Osteoblast (primary cell): Measurements from ENCODE around the genes CENPE and TET2.

- CAGE, long polyA plus RNA: no peak
- RRBS: 5% methylated on average over 4 of the region's 64 CpGs
Observed at GRCh38 chr4:102344120-102344904, 970 bp downstream of the SLC39A8 start.

DNA sequence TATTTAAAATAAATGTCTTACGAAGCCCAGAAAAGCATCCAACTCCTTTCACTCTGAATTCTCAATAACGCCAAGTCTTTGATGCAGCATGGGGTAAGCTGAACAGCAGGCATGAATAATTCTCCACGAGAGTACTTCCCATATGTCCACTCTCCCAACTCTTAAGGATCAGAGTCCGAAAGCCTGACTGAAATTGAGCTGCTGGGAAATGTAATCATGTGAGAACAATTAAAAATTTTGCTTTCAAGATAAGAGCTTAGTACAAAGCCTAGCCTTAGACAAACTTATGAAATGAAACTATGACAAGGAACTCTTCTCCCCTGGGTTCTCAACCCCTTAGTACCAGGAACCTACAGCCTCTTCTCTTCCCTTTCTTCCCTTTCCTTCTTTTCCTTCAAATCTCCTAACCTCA is 7.6 kb upstream of the SLC39A8 start:
- CAGE, long polyA plus RNA: no peak
- RRBS: no CpG with 5 or more reads among the region's 4 CpGs

- CAGE, long polyA plus RNA: no peak
- RRBS: no CpG with 5 or more reads among the region's 6 CpGs
Observed at GRCh38 chr4:102792175-102793132, 31.7 kb upstream of the MANBA start.

GRCh38 chr4:102807432-102808656 is 19.5 kb downstream of the UBE2D3 start:
- CAGE, long polyA plus RNA: no peak
- RRBS: no CpG with 5 or more reads among the region's 5 CpGs

DNA sequence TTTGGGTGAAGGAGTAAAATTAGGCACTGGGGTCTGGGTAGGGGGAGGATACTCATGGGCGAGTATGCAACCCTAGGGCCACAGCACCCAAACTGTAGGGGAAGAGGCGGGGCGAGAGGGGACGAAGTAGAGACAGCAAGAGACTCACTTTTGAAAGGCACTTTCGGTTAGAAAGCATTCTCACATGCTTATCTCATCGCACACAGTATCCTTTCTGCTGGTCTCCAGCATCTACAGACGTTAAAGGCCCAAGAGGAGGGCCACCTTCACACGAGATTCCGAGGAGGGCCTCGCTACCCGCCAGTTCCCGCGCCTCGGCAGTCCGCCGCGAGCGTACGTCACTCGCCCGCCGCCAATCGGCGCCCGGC is 241 bp upstream of the CISD2 start:
- CAGE, long polyA plus RNA: no peak
- RRBS: 6% methylated on average over 1 of the region's 25 CpGs

GRCh38 chr4:103197655-103198805 is at the start of gene CENPE:
CENPE (minus strand) TSS chr4:103198343.
- CAGE, long polyA plus RNA: no peak
- RRBS: 4% methylated on average over 5 of the region's 55 CpGs

GRCh38 chr4:103422924-103423619 is 224.9 kb upstream of the CENPE start:
- CAGE, long polyA plus RNA: no peak
- RRBS: no CpG with 5 or more reads among the region's 3 CpGs

DNA sequence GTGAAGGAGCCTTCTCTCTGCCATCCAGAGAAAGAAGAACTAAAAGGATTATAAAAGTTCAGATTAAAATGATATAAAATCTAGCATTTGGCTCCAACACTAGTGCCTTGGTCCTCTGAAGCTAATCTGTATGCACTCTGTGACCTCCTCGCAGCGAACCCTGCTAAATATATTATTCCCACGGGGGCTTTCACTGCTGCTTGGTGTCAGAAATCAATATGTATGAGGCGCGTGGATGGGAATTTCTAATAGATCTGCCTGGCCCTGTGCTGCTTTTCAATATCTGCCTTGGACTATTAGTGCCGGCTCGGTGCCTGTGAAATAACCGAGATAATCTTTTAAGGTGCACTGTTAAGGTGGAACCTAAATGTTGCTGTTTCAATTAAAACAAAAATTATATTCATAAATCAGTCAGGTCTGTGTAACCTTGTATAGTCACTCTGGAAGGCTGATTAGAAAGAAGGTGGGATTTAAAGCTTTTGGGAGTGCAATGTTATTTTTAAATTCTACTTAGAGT is 69.6 kb downstream of the CXXC4 start:
- CAGE, long polyA plus RNA: no peak
- RRBS: no CpG with 5 or more reads among the region's 8 CpGs

- CAGE, long polyA plus RNA: no peak
- RRBS: 1% methylated on average over 19 of the region's 61 CpGs
Observed at GRCh38 chr4:105145732-105146590, 715 bp upstream of the TET2 start.

DNA sequence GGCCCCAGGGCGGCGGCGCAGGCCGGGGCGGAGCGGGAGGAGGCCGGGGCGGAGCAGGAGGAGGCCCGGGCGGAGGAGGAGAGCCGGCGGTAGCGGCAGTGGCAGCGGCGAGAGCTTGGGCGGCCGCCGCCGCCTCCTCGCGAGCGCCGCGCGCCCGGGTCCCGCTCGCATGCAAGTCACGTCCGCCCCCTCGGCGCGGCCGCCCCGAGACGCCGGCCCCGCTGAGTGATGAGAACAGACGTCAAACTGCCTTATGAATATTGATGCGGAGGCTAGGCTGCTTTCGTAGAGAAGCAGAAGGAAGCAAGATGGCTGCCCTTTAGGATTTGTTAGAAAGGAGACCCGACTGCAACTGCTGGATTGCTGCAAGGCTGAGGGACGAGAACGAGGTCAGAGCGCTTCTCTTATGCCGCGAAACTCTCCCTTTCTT is at the start of gene TET2:
TET2 (plus strand) TSS at position 286 of the 430 bp plus-strand sequence.
- CAGE, long polyA plus RNA: no peak
- RRBS: under 1% methylated on average over 26 of the region's 47 CpGs

DNA sequence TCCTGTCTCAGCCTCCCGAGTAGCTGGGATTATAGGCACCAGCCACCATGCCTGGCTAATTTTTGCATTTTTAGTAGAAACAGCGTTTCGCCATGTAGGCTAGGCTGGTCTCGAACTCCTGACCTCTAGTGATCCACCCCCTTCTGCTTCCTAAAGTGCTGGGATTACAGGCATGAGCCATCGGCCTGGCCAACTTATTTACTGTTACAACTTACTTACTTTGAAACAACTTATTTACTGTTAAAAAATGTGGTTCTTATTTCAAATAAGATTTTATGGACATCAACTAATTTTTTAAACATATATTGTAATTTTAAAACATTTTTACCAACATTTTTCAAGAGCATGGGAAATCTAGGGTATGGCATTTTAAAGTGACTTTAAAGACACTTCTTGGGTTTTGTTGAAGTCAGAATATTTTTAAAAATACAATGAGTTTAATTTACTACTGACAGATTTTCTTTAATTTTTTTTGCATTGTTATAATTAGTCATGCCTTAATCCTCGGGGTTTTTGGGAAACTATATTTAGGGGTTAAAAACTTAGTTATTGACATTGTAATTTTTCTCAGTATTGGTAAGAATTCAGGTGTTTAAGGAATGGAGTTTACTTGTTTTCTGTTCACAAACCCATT is 11.2 kb downstream of the TET2 start:
- CAGE, long polyA plus RNA: no peak
- RRBS: no CpG with 5 or more reads among the region's 6 CpGs

- CAGE, long polyA plus RNA: no peak
- RRBS: no CpG with 5 or more reads among the region's 3 CpGs
Observed at GRCh38 chr4:105765924-105766522, 57.4 kb downstream of the GSTCD start.

DNA sequence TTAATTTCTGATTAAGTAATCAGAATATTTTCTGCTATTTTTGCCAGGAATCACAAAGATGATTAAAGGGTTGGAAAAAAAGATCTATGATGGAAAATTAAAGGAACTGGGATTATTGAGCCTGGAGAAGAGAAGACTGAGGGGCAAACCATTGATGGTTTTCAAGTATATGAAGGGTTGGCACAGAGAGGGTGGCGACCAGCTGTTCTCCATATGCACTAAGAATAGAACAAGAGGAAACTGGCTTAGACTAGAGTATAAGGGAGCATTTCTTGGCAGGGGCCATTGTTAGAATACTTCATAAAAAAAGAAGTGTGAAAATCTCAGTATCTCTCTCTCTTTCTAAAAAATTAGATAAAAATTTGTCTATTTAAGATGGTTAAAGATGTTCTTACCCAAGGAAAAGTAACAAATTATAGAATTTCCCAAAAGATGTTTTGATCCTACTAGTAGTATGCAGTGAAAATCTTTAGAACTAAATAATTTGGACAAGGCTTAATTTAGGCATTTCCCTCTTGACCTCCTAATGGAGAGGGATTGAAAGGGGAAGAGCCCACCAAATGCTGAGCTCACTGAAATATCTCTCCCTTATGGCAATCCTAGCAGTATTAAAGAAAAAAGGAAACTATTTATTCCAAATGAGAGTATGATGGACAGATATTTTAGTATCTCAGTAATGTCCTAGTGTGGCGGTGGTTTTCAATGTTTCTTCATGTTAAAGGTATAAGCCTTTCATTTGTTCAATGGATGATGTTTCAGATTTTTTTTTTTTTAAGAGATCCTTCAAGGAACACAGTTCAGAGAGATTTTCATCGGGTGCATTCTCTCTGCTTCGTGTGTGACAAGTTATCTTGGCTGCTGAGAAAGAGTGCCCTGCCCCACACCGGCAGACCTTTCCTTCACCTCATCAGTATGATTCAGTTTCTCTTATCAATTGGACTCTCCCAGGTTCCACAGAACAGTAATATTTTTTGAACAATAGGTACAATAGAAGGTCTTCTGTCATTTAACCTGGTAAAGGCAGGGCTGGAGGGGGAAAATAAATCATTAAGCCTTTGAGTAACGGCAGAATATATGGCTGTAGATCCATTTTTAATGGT is 75.4 kb downstream of the NPNT start:
- CAGE, long polyA plus RNA: no peak
- RRBS: no CpG with 5 or more reads among the region's 6 CpGs

GRCh38 chr4:106315385-106315855 is 589 bp downstream of the TBCK start:
- CAGE, long polyA plus RNA: no peak
- RRBS: no CpG with 5 or more reads among the region's 10 CpGs

GRCh38 chr4:106324914-106325186 is 8.5 kb downstream of the AIMP1 start:
- CAGE, long polyA plus RNA: no peak
- RRBS: no CpG with 5 or more reads among the region's 1 CpG

DNA sequence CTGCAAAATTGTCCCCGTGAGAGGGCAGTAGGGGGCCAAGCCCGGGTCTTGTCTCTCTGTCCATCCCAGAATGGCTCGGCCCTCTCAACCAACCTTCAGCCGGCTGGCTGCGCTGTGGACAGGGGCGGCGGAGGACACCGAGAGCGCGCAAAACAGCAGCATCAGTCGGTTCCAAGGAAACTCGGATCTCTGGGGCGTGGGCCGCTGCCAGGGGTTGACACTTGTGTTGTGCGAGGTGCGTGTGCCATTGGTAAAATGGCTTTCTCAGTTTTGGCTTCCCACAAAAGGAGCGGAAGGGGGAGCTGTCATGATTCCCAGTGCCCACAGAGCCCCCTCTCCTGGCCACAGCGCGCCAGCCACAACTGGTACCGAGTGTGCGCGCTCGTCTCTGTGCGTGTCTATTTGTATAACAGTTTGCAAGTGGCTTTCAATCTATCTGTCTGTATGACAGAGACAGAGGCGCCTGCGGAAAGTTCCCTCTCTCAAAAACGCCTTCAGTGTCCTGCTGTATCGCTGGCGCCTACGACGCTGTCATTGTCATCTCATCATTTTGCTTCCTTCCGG is 1.9 kb downstream of the DKK2 start:
- CAGE, long polyA plus RNA: no peak
- RRBS: 3% methylated on average over 3 of the region's 32 CpGs

- CAGE, long polyA plus RNA: no peak
- RRBS: no CpG with 5 or more reads among the region's 5 CpGs
Observed at GRCh38 chr4:107073754-107074202, 37.7 kb upstream of the DKK2 start.

DNA sequence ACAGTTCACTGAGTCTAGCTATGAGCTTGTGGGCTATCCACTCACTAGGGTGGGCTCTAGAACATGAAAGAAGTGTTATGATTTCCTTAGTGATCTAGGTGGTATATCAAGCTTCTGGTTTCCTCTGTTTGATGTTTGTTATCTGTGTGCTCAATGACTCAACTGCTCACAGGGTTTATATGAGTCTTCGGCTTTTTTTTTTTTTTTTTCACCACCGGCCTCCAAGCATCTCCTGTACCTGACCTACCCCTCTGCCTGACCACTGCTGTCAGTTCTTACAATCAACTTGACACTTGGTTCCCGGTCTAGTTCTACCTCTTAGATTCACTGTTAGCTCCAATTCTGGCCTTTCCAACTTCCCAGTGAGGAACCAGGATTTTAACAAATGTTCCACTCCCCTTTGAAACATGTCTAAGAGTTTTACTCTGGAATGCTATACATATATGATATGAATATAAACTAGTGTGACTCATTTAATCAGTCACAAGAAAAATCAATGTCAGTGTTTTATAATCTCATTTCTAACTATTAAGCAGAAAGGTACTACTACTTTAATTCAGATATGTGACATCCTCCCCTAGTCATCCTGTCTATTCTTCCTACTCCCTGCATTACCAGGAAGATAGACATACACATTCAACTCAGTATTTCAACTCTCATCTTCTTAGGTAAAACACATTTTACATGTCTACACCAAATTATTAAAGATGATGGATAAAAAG is 102.9 kb downstream of the PAPSS1 start:
- CAGE, long polyA plus RNA: no peak
- RRBS: 85% methylated on average over 2 of the region's 3 CpGs

GRCh38 chr4:107646577-107646776 is 73.6 kb downstream of the PAPSS1 start:
- CAGE, long polyA plus RNA: no peak
- RRBS: no CpG with 5 or more reads among the region's 2 CpGs

DNA sequence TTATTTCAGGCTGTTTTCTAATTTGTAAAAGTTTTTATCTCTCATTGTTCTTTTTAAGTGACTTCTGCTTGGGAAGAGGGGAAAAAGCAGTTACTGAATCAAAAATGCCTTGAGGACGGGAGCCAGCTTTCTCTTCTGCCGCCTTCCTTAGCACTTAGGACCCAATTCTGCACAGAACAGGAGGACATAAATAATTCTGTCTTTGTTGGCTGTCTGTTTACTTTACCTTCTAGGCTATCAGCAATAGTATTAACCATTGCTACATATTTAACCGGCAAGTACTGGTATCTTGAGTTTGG is 46.6 kb downstream of the SGMS2 start:
- CAGE, long polyA plus RNA: no peak
- RRBS: no CpG with 5 or more reads among the region's 3 CpGs